HT1080 (cell line): ENCODE data around the genes CCL2 and CCT6B.

DNA sequence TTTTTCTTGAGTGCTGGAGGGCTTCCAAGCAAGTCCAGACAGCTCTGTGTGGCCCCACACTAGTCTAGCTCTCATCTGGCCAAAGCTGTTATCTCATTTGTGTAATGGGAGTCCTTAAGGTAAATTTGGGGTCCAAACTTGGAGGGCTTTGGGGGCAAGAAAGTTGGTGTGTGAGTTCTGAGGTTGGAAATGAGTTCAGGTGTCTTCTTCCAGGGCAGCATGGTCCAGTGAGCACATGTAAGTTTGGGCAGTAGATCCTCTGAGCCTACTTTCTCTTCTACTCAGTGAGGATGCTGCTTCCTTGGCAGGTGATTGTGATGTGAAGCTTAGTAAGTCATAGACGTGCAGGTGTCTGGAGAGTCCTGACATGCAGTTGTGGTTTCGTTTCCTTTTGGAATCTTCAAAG lies 4.4 kb upstream of the CDK5R1 start:
RAMPAGE:
- cytosol, long total RNA, result no peak
- long total RNA, result no peak
- nucleus, long total RNA, result no peak

GRCh38 chr17:32518452-32519008 lies 31.7 kb downstream of the CDK5R1 start:
RAMPAGE:
- cytosol, long total RNA, result no peak
- long total RNA, result no peak
- nucleus, long total RNA, result no peak

RAMPAGE:
- cytosol, long total RNA, result no peak
- long total RNA, result no peak
- nucleus, long total RNA, result no peak
These were observed 46.5 kb downstream of the CDK5R1 start for GRCh38 chr17:32532917-32534064.

GRCh38 chr17:32559285-32559842 lies 72.6 kb downstream of the CDK5R1 start:
RAMPAGE:
- cytosol, long total RNA, result no peak
- long total RNA, result no peak
- nucleus, long total RNA, result no peak

GRCh38 chr17:32572563-32573298 lies 85.9 kb downstream of the CDK5R1 start:
RAMPAGE:
- cytosol, long total RNA, result no peak
- long total RNA, result no peak
- nucleus, long total RNA, result no peak

GRCh38 chr17:32591227-32591859 lies 104.5 kb downstream of the CDK5R1 start:
RAMPAGE:
- cytosol, long total RNA, result no peak
- long total RNA, result no peak
- nucleus, long total RNA, result no peak

DNA sequence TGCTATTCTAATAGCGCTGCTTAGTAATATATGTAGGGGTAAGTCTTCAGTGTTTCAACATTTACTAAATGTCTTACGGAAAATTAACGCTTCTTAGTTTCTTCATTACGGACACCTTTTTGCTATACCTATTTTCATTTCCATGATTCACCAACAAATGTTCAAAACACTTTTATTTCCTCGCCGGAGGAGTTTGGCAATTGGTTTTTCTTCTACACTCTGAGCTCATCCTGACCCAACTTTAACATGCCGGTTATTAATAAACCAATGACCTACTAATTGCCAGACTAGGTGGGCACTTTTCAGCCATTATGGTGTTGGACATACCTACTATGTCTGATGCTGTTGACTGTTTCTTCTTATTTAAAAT lies 182.9 kb downstream of the MYO1D start:
RAMPAGE:
- cytosol, long total RNA, result no peak
- long total RNA, result no peak
- nucleus, long total RNA, result no peak

RAMPAGE:
- cytosol, long total RNA, result no peak
- long total RNA, result no peak
- nucleus, long total RNA, result no peak
These were observed 25.6 kb downstream of the MYO1D start for GRCh38 chr17:32851035-32852001.

GRCh38 chr17:32936776-32937697 lies 9.1 kb downstream of the TMEM98 start:
RAMPAGE:
- cytosol, long total RNA, result no peak
- long total RNA, result no peak
- nucleus, long total RNA, result no peak

RAMPAGE:
- cytosol, long total RNA, result no peak
- long total RNA, result no peak
- nucleus, long total RNA, result no peak
These were observed 1.1 kb downstream of the ASIC2 start for GRCh38 chr17:33292053-33292270.

DNA sequence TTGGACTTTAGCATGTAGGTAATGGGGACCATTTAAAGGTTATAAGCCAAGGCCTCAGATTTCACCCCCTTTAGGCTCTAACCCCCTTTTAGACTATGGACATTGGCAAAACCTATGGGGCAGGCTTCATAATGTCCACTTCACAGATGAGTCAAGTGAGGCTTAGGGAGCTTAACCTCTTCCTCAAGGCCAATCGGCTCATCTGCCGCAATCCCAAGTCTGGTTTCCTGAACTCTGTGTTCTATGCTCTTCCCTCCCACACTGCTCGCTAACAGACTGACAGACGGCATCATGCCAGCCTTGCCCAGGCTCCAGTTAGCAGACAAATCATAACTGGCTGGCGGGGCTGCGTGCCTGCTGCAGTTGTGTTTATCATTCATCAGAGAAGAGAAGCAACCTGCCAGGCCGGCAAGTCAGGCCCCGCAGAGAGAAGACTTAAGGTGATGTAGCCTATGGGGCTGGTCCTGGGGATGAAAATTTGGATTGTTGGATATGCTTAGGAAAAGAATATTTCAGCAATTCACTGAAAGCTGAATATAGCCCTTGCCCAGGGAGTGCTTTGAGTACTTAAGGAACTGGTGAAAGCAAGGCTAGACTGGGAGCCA lies 216.2 kb upstream of the ASIC2 start:
RAMPAGE:
- cytosol, long total RNA, result no peak
- long total RNA, result no peak
- nucleus, long total RNA, result no peak

RAMPAGE:
- cytosol, long total RNA, result no peak
- long total RNA, result no peak
- nucleus, long total RNA, result no peak
These were observed 223.6 kb upstream of the ASIC2 start for GRCh38 chr17:33516517-33517178.

GRCh38 chr17:34248658-34249232 lies 6.3 kb upstream of the CCL2 start:
RAMPAGE:
- cytosol, long total RNA, result no peak
- long total RNA, result no peak
- nucleus, long total RNA, result no peak

DNA sequence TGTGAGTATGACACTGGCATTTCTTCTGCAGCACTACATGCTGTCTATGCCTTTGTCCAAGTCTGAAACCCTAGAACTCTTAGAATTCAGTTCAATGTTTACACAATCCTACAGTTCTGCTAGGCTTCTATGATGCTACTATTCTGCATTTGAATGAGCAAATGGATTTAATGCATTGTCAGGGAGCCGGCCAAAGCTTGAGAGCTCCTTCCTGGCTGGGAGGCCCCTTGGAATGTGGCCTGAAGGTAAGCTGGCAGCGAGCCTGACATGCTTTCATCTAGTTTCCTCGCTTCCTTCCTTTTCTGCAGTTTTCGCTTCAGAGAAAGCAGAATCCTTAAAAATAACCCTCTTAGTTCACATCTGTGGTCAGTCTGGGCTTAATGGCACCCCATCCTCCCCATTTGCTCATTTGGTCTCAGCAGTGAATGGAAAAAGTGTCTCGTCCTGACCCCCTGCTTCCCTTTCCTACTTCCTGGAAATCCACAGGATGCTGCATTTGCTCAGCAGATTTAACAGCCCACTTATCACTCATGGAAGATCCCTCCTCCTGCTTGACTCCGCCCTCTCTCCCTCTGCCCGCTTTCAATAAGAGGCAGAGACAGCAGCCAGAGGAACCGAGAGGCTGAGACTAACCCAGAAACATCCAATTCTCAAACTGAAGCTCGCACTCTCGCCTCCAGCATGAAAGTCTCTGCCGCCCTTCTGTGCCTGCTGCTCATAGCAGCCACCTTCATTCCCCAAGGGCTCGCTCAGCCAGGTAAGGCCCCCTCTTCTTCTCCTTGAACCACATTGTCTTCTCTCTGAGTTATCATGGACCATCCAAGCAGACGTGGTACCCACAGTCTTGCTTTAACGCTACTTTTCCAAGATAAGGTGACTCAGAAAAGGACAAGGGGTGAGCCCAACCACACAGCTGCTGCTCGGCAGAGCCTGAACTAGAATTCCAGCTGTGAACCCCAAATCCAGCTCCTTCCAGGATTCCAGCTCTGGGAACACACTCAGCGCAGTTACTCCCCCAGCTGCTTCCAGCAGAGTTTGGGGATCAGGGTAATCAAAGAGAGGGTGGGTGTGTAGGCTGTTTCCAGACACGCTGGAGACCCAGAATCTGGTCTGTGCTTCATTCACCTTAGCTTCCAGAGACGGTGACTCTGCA lies at the start of gene CCL2:
TSS of gene CCL2 (plus strand) at position 617 of the 1,153 bp plus-strand sequence.
RAMPAGE:
- cytosol, long total RNA, result start-site peak on the plus strand centred at position 614 of the sequence, 12 bp wide, 125 and 182 reads in 2 replicates
- long total RNA, result no peak
- nucleus, long total RNA, result no peak

DNA sequence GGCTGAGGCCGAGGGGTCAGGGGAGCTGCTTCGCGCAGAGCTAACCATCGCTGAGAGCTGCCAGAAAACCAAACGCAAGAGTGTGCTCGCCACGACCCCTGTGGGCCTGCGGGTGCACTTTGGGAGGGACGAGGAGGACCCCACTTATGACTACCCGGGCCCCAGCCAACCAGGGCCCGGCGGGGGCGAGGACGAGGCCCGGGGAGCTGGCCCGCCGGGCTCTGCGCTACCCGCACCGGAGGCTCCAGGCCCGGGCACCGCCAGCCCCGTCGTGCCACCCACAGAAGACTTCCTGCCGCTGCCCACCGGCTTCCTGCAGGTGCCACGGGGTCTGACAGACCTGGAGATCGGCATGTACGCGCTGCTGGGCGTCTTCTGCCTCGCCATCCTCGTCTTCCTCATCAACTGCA lies 57.9 kb downstream of the TMEM132E start:
RAMPAGE:
- cytosol, long total RNA, result no peak
- long total RNA, result no peak
- nucleus, long total RNA, result no peak

DNA sequence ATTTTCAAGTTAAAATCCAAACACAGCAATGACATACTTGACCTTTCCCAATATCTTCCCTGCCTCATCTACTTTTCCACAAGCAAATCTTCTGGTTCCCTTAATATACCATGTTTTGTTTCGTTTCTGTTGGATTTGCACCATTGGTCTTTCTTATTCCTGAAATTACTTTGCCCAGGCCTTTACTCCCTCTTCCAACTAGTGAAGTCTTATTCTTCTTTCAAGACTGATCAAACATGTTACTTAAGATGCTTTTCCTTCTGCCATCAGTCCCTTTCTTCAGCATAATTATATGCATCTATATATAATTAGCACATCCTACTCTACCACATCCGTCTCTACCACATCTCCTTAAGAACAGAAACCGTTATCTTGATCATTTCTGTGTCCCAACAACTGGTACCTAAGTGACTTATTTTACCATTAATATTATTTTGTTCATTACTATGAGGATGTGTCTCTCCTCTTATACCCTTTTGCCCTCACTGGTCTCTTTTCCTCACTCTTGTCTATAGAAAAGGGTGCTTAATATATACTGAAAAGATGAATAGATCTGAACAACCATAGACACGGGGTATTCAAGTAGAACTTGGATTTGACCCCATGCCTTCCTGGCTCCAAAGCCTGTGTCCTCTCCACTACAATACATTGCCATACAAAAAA lies 889 bp downstream of the CCT6B start:
RAMPAGE:
- cytosol, long total RNA, result no peak
- long total RNA, result no peak
- nucleus, long total RNA, result no peak

DNA sequence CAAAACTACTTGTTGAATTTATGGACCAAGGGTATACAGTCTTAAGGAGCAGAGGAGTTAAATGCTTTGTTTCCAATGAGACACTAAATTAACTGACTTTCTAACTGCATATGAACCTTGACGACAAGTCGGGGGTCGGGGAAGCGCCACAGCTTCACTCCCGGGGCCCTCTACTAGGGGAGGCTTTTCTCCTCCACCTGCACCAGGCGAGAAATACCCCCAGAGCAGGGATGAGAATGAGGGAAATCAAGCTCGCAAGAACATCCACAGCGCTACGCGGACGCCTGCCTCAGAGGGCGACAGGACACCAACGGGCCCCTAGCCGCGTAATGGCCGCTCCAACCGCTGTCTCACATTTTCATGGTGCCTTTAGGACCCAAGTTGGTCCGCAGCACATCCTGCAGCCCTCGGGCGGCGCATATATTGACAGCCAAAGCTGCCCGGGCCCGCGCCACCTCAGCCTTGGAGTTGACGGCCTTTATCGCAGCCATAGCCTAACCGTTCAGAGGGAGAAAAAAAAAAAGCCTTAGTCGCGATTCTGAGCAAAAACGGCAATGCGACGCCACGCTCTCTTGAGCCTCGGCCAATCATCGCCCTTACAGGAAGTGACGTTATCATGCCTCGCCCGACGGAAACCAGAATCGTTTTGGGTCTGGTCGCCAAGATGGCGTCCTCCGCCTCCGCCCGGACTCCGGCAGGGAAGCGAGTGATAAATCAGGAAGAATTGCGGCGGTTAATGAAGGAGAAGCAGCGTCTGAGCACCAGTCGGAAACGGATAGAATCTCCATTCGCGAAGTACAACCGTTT lies at the start of gene CCT6B:
TSS of gene CCT6B (minus strand) at position 558 of the 807 bp plus-strand sequence.
RAMPAGE:
- cytosol, long total RNA, result no peak
- long total RNA, result start-site peak on the plus strand centred at position 644 of the sequence, 12 bp wide, 23 reads
- nucleus, long total RNA, result no peak

RAMPAGE:
- cytosol, long total RNA, result no peak
- long total RNA, result no peak
- nucleus, long total RNA, result no peak
These were observed 1.6 kb downstream of the LIG3 start for GRCh38 chr17:34981860-34982382.

GRCh38 chr17:35002708-35003331 lies 22.5 kb downstream of the LIG3 start:
RAMPAGE:
- cytosol, long total RNA, result no peak
- long total RNA, result no peak
- nucleus, long total RNA, result no peak

GRCh38 chr17:35026188-35026840 lies 37.2 kb downstream of the RFFL start:
RAMPAGE:
- cytosol, long total RNA, result no peak
- long total RNA, result no peak
- nucleus, long total RNA, result no peak